ENCODE data around the genes ACTR10 and TOMM20L.

DNA sequence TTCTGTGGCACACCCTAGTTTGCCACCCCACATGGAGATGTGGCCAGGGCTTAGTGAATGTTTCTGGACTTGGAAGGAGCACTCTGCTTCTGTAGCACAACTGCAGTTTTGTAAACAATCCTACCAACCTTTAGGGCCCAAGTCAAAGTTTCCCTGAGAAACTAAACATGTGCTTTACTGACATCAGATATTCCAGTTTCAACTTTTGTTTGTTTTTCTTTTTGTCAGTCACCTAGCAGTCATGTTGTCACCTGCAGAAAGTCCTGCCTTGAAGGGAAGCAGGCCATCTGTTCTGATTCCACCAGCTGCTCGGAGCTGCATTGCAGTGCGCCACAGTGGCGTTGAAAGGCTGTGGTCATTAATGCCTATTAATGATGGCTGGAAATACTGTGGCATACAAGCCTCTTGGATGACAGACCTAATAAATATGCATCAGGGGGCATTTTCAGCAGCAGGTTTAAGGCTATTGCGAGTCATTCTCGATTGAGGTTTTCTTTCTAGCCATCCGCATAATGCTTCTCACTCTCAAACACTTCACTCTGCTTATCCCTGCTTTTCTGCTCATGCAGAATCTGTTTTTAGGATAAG, 7.8 kb downstream of the PELI2 start:
- PRO-cap, 2 experiments: no peak in any of the 2 experiments

DNA sequence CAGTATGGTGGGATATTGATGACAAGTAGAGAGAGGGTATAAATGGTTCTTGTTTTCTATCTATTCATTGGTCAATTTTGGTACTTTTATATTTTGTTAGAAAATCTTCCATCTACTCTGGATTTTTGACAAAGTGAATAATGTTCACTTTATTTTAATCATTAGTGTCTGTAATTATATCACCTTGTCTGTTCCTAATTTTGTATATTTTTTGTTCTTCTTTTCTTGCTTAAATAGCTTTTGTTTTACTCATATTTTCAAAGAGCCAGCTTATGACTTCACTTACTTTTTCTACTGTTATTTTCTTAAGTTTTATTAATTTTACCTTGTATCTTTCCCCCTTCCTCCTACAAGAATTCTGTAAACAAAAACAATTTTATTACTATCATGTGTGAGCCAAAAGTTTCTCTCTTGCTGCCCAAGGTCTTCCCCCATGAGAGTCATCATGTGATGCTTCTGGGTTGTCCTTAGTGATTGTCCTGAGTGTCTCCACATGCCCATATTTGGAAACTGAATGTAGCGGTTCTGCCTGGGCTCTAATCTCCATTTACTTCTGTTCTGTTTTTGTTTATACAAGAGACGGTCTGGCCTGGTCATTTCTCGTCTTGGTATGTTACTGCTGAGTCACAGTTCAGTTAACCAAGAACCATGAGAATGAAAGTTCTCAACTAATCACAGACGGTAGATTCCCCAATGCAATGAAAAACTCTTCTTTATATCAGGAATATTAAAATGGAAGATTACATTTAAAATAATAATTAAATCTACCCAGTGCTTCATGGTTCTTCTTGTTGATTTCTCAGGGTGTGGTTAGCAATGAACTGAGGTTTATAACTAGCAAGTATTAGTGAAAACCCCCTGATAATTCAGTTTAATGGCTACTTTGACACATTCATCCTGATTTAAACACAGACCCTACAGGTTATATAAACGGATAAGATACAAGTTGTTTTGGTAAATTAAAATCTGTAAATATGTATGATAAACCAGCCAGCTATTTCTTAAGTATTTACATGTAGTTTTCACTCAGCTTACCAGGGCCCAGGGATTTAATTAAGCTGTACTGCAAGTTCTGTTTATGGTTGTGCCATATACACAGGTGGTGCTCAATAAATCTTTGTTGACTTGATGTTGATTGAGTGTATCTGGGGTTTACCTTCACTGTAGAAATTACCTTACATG, 80.9 kb downstream of the PELI2 start:
- PRO-cap, 2 experiments: no peak in any of the 2 experiments

DNA sequence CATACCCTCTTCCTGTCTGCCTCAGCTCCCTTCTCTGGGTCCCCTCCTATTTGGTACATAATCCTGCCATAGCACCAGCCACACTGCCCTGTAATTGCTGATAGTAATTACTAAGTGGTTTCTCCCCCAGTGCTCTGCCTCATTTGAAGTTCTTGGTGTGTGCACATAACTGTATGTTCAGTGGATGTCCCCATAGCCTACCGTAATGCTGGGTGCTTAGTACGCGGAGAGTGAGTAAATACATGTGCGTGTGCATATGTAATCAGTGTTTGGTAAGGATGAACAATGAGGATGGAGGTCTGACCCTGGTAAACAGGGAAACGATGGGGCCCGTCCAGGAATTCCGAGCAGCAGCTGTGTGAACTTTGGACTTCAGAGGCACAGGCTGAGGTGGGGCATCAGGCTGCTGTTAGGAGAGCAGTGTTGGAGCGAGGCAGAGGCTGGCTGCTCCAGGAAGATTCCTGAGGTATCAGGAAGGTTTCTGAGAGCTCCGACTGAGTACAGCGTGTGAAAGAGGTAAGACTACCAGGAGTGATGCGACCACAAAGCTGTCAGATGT, 106.7 kb downstream of the PELI2 start:
- PRO-cap, 2 experiments: no peak in any of the 2 experiments

DNA sequence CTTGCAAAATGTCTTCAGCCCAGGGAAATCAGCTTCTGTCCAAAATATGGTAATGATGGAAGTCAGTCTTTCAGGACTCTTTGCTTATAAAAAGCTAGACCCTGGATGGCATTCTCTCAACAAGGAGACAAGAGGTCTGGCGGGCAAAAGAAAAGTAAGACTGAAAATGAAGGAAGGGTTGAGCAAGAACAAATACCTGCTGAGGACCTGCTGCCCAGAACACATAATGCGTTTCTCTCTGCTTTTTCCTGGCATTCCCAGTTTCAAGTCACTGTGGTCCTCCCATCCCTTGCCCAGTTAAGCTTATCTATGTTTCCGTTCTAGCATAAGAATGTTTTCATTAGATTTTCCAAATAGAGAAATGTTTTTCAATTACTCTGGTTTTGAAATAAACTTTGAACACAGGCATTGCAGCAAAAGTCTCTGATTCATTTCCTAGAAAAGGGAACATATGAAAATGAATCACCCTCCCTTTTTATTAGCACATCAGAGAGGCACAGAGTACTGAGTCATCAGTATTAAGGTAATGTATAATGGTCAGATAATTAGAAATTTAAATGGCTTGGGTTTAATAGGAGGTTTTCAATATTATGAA, 201.2 kb upstream of the TMEM260 start:
- PRO-cap, 2 experiments: no peak in any of the 2 experiments

GRCh38 chr14:57268101-57268320, 694 bp downstream of the EXOC5 start:
- PRO-cap, 2 experiments: no peak in any of the 2 experiments

DNA sequence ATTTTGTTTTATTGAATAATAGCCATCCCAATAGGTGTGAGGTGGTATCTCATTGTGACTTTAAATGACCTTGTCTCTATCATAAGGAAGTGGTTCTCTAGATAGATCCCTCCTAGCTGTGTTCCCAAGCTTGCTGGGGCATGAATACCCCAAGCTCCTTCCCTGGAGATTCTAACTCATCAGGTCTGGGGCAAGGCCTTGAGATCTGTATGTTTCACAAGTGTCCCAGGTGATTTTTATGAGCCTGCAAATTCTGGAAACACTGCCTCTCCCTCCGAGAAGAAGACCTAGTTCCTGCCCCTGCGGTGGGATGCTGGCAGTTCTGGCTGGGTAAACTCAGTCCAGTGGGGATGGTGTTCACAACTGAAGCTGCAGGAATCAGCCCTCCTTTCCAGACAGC, 135.7 kb upstream of the SLC35F4 start:
- PRO-cap, 2 experiments: peak in 2 of 2 experiments; most common minus-strand start position 301 of the sequence (in 2)

DNA sequence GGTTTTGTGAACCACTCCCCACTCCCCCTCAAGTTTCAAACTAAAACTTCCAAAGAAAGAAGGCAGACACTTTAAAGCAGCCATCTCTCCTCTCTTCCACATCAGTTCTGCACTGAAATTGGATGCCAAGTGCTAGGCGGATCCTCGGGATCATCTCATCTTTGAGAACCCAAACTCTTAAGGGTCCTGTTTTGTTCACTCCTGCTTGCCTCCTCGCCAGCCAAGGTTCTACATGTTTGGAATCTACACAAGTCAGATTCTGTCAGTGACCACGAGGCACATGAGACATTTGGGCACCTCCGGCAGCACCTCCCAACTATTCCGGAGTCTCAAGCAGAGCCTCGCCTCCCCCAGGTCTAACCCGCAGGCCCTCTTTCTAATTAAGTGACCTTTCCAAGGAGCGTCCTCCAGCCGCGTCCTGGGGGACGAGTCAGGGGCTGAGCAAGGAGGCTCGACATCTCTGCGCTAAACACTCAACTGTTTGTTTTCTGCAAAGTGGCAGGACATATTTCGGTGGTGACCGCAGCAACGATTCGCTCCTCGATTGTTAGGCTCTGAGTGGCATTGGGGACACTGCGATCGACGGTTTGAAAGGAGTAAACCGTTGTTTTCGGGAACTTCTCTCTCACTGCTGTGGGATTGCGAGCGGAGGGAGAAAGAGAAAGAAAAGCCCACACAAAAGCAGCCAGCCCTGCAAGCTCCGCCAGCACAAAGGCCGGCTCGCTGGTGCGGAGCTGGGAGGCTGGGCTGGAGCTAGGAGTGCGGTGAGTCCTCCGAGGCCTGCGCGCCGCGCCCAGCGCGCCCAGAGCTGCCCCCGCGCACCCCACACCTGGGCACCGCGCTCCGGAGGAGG, 724 bp downstream of the ARMH4 start:
- PRO-cap, 2 experiments: no peak in any of the 2 experiments

GRCh38 chr14:58199570-58200815, at the start of gene ACTR10:
ACTR10 (plus strand) TSS chr14:58200149.
- PRO-cap, 2 experiments: peak in 2 of 2 experiments; most common plus-strand start chr14:58200163 (in 1); most common minus-strand start chr14:58200383 (in 2)

- PRO-cap, 2 experiments: no peak in any of the 2 experiments
Observed at GRCh38 chr14:58299742-58300385, 1.5 kb downstream of the ARID4A start.

GRCh38 chr14:58314761-58315184, 16.4 kb downstream of the ARID4A start:
- PRO-cap, 2 experiments: peak in 2 of 2 experiments; most common plus-strand start chr14:58314881 (in 1)

- PRO-cap, 2 experiments: no peak in any of the 2 experiments
Observed at GRCh38 chr14:58321473-58321814, 23.1 kb downstream of the ARID4A start.

GRCh38 chr14:58346973-58347296, 48.6 kb downstream of the ARID4A start:
- PRO-cap, 2 experiments: no peak in any of the 2 experiments

DNA sequence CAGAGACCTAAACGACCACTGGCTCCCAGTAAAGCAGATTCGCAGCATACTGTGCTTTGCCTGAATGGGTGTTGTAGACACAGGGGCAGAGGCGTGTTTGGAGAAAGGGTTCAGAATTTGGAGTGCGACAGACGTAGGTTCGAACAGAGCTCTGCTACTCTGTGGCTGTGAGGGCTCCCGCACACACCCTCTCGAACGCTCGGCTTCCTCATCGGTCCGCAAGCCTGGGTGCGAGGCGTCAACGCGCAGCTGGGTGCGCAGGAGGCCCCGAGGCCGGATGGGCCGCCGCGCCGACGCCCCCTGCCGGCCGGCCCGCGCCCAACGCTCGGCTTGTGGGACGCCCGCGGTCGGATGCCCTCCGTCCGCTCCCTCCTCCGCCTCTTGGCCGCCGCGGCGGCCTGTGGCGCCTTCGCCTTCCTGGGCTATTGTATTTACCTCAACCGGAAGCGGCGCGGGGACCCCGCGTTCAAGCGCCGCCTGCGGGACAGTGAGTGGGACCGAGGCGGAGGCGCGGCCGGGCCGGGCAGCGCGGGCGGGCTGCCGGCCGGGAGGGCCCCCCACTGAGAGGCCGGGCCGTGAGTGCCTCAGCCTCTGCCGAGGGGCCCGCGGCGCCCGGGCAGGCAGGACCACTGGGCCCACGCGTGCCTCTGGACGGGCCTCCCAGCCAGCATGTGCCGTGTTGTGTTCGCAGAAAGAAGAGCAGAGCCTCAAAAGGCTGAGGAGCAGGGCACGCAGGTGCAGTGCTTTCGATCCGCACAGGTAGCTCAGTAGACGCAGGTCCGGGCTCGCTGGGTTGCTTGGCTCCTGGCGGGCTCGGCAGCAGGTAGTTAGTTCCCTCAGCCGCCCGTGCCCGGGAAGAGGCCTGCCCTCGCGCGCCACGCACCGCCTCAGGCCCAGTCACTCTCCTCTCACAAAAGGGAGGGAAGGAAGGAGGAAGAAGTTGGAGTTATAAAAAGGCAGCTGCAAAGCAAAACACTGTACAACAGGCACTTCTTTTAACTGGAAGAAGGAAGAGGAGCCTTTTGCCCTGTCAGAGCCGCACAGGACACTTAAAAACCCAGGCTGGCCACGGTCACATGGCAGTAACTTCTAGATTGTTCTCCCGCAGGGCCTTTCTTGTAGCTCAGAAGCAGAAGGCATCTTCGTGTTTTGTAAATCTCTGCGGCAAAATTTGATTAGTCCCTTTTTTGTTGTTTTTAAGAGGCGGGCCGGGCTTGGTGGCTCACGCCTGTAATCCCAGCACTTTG, at the start of gene TOMM20L:
TOMM20L (plus strand) TSS at position 324 of the 1,247 bp plus-strand sequence.
- PRO-cap, 2 experiments: peak in 2 of 2 experiments; most common plus-strand start position 333 of the sequence (in 2); most common minus-strand start position 210 of the sequence (in 1)

DNA sequence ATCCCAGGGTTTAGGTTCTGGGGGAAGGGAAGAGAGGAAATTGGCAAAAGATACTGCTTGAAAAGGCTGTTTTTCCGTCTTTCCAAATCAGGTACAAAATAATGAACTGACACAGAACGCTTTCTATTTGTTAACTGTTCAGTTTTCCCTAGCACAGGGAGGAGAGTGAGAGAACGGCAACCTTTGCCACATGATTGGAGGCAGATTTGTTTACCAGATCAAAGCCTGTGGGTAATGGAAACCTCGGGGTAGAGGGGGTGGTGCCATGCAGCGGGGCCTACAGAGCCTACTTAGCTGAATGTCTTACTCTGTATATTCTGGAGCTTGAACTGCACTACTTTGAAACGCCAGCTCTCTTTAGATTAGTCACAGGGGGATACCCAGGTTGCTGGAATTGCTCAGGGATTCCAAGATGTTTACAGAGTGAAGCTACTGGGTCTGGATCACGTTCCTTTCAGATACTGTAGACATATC, 65.8 kb upstream of the DACT1 start:
- PRO-cap, 2 experiments: no peak in any of the 2 experiments

DNA sequence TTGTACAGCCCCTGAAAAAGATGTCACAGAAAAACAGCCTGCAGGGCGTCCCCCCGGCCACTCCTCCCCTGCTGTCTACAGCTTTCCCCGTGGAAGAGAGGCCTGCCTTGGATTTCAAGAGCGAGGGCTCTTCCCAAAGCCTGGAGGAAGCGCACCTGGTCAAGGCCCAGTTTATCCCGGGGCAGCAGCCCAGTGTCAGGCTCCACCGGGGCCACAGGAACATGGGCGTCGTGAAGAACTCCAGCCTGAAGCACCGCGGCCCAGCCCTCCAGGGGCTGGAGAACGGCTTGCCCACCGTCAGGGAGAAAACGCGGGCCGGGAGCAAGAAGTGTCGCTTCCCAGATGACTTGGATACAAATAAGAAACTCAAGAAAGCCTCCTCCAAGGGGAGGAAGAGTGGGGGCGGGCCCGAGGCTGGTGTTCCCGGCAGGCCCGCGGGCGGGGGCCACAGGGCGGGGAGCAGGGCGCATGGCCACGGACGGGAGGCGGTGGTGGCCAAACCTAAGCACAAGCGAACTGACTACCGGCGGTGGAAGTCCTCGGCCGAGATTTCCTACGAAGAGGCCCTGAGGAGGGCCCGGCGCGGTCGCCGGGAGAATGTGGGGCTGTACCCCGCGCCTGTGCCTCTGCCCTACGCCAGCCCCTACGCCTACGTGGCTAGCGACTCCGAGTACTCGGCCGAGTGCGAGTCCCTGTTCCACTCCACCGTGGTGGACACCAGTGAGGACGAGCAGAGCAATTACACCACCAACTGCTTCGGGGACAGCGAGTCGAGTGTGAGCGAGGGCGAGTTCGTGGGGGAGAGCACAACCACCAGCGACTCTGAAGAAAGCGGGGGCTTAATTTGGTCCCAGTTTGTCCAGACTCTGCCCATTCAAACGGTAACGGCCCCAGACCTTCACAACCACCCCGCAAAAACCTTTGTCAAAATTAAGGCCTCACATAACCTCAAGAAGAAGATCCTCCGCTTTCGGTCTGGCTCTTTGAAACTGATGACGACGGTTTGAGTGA, 8.7 kb downstream of the DACT1 start:
- PRO-cap, 2 experiments: no peak in any of the 2 experiments

DNA sequence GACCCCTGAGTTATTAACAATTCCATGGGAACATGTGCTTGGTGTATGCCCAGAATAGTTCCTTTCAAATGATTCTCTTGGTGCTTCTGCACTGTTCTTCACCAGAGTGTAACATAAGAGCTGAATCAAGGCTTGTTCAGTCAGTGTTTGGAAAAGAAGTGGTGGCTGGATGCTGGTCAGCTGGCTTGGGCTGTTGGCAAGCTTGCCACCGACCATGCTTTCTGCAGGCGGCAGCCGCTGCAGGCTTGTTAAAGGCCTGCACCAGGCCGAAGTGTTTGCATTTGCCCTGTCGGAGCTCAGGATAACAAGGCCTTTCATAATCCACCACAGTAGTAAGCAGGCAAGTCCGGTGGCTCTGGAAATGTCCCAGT, 26.8 kb downstream of the DAAM1 start:
- PRO-cap, 2 experiments: no peak in any of the 2 experiments

- PRO-cap, 2 experiments: no peak in any of the 2 experiments
Observed at GRCh38 chr14:59262885-59263416, 74.5 kb downstream of the DAAM1 start.

- PRO-cap, 2 experiments: no peak in any of the 2 experiments
Observed at GRCh38 chr14:59360900-59361935, 104.0 kb downstream of the GPR135 start.

DNA sequence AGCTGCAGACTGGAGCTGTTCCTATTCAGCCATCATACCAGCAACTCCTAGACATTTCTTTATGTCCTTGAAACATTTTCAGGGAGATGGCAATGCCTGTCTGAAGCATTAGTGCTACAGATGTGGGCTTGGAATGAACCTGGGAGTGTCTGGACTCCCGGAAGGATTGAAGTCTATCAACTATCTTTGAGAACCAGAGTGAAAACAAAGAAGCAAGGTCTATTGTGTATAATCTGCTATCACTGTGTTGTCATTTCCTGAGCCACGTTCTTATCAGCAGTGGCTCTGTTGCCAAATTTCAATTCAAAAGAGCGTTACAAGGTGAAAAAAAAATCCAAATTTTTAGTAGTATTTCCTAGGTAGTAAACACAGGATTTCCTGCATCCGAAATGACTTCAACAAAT, 58.8 kb downstream of the GPR135 start:
- PRO-cap, 2 experiments: no peak in any of the 2 experiments

GRCh38 chr14:59424588-59425255, 40.5 kb downstream of the GPR135 start:
- PRO-cap, 2 experiments: no peak in any of the 2 experiments